ENCODE measurements around a stretch of chr17.

DNA sequence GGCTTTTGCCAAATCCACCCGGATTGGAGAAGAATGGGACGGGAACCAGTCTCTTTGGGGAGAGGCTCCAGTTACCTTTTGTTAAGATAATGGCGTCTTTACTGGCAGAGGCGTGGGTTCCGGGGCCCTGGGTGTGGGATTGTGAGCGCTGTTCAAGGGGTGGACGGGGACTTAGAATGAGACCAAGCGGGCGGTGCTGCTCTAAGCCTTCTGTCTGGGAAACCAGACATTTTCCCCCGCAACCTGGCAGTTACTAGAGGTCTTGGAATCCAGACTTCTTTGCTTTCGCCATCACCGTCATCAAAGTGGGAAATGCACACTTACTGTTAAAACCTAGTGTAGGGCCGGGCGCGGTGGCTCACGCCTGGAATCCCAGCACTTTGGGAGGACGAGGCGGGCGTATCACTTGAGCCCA lies 680 bp downstream of the TEN1 start:
- PRO-cap, result bidirectional peak, plus-strand start at position 169 of the sequence, minus-strand start at position 178 of the sequence; unidirectional peak, minus-strand start at position 302 of the sequence; unidirectional peak, minus-strand start at position 307 of the sequence; bidirectional peak, plus-strand start at position 329 of the sequence, minus-strand start at position 307 of the sequence
- RAMPAGE, long total RNA, 4 experiments, result no peak in any of the 4 experiments

GRCh38 chr17:75980128-75980596 lies 1.1 kb downstream of the TEN1 start:
- PRO-cap, result no peak
- RAMPAGE, long total RNA, 4 experiments, result no peak in any of the 4 experiments

- PRO-cap, result no peak
- RAMPAGE, long total RNA, 4 experiments, result no peak in any of the 4 experiments
Measured at GRCh38 chr17:75996577-75997141, 4.0 kb upstream of the CDK3 start.

- PRO-cap, result no peak
- RAMPAGE, long total RNA, 4 experiments, result no peak in any of the 4 experiments
Measured at GRCh38 chr17:76053339-76053884, 18.9 kb downstream of the SRP68 start.

DNA sequence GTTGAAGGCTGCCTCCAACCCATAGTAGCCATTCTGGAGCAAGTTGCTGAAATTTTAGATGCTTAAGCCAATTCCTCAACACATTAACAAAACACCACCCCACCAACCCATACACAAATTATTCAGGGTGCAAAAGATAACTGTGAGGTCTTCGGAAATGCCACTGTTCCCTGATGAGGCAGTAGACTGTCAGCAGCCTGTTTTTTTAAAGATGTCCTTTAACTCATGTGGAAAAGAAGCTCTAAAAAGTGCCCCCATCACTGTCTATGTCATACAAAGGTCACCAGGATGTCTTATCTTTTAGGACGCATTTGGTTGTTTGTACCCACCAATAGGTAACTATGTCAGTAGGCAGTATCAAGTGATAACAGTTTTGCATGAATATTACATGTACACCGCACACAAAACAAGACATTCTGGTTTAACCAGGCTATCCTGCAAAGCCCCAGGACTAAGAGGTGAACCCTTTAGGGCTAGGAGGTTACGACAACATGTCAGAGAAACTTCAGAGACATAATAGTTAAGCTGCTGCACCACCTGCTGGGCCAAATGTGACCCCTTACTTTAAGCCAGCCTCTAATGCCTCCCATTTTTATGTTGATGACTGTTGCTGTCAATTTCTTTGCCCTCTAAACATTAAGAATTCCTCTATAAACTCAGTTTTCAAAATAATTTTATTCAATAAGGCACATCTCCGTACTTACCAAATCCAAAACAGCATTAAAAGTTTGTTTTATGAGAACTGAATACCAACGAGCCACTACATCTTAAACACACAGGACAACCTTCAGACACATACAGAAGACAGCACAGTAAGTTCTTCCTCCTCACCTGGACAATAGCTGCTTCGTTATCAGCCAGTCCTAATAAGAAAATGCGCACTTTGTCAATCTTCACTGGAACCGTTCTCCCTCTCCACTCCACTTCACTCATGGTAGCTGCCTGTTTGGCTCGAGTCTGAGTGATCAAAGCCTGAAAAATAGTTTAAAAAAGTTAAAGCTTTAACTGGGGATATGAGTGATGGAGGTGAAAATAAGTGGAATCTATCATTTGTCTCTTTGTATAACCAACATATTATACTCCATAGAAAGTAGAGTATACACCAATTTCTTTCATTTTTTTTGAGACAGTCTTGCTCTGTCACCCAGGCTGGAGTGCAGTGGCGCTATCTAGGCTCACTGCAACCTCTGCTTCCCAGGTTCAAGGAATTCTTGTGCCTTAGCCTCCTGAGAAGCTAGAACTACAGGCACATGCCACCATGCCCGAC lies 15.3 kb downstream of the SRP68 start:
- PRO-cap, result no peak
- RAMPAGE, long total RNA, 4 experiments, result no peak in any of the 4 experiments

DNA sequence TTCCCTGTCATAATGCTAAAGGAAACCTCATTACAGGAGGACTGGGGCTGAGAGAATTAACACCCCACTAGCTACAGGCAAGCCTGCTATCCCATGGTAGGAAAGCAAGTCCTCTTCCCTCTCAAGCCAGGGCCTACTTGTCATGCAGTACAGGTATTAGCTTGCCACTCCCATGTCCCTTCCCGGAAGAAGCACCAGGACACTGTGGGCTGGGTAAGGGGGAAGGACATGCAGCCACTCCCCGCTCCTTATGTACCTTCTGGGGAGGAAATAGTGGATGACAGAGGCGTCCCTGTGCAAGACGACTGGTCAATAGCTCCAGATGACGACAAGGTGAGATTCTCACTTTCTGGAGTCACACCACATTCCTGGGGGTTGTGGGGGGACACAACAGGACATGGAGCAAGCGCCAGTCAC lies 14.9 kb upstream of the FOXJ1 start:
- PRO-cap, result no peak
- RAMPAGE, long total RNA, 4 experiments, result no peak in any of the 4 experiments

- PRO-cap, result no peak
- RAMPAGE, long total RNA, 4 experiments, result no peak in any of the 4 experiments
Measured at GRCh38 chr17:76238655-76239429, 1.5 kb downstream of the RNF157 start.

- PRO-cap, result bidirectional peak, plus-strand start at chr17:76272429, minus-strand start at chr17:76272222
- RAMPAGE, long total RNA, 4 experiments, result no peak in any of the 4 experiments
Measured at GRCh38 chr17:76271817-76272866, 7.0 kb downstream of the UBALD2 start.

DNA sequence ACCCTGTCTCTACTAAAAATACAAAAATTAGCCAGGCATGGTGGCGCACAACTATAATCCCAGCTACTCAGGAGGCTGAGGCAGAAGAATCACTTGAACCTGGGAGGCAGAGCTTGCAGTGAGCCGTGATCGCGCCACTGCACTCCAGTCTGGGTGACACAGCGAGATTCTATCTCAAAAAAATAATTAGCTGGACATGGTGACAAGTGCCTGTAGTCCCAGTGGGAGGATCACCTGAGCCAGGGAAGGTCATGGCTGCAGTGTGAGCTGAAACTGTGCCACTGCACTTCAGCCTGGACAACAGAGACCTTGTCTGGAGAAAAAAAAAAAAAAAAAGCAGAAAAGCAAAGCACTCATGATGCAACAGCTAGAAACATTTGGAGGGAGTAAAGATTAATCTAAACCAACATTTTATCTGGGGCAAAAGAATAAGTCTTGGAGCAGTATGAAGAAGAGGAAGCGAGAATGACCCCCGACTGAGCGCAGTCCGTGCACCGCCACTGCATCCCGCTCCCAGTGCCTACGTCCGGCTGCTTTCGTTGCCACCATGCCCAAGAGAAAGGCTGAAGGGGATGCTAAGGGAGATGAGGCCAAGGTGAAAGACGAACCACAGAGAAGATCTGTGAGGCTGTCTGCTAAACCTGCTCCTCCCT lies 8.3 kb downstream of the PRPSAP1 start:
- PRO-cap, result no peak
- RAMPAGE, long total RNA, 4 experiments, result no peak in any of the 4 experiments

DNA sequence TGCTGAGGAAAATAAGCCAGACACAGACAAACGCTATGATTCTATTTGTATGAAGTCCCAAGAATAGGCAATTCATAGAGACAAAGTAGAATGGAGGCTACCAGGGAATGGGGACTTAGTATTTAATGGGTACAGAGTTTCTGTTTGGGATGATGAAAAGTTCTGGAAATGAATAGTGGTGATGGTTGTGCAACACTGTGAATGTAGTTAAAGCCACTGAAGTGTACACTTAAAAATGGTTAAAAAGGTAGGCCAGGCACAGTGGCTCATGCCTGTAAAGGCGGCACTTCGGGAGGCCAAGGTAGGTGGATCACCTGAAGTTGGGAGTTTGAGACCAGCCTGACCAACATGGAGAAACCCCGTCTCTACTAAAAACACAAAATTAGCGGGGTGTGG lies 3.2 kb downstream of the PRPSAP1 start:
- PRO-cap, result no peak
- RAMPAGE, long total RNA, 4 experiments, result no peak in any of the 4 experiments

GRCh38 chr17:76375562-76375841 lies 8.9 kb upstream of the SPHK1 start:
- PRO-cap, result no peak
- RAMPAGE, long total RNA, 4 experiments, result no peak in any of the 4 experiments

GRCh38 chr17:76725304-76725840 lies 1.0 kb downstream of the JMJD6 start:
- PRO-cap, result bidirectional peak, plus-strand start at chr17:76725761, minus-strand start at chr17:76725766
- RAMPAGE, long total RNA, 4 experiments, result no peak in any of the 4 experiments

- PRO-cap, result no peak
- RAMPAGE, long total RNA, 4 experiments, result no peak in any of the 4 experiments
Measured at GRCh38 chr17:76735408-76735844, 1.7 kb downstream of the SRSF2 start.

GRCh38 chr17:76751903-76752521 lies 14.1 kb downstream of the MFSD11 start:
- PRO-cap, result no peak
- RAMPAGE, long total RNA, 4 experiments, result no peak in any of the 4 experiments

- PRO-cap, result no peak
- RAMPAGE, long total RNA, 4 experiments, result no peak in any of the 4 experiments
Measured at GRCh38 chr17:76867605-76867880, 661 bp upstream of the MGAT5B start.

DNA sequence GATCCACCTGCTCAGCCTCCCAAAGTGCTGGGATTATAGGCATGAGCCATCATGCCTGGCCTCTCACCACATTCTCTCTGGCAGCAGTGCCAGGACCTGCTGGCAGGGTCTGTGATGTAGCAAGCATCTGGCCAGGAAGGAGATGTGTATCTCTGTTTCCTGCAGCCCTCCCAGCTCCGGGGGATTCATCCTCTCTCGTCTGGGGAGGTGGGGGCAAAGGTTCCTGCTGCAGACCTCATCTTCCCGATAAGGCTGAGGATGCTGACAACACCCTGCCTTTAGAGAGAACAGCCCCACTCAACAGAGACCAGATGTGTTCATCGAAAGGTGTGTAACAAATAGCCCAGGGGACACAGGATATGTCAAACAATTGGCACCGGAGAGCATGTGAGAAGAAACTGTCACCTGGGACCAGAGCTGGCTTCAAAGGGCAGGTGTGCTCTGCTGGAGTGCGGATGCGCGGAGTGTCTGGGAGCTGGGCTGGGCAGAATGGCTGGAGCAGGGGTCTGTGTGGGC lies 54.8 kb upstream of the SEC14L1 start:
- PRO-cap, result no peak
- RAMPAGE, long total RNA, 4 experiments, result no peak in any of the 4 experiments

DNA sequence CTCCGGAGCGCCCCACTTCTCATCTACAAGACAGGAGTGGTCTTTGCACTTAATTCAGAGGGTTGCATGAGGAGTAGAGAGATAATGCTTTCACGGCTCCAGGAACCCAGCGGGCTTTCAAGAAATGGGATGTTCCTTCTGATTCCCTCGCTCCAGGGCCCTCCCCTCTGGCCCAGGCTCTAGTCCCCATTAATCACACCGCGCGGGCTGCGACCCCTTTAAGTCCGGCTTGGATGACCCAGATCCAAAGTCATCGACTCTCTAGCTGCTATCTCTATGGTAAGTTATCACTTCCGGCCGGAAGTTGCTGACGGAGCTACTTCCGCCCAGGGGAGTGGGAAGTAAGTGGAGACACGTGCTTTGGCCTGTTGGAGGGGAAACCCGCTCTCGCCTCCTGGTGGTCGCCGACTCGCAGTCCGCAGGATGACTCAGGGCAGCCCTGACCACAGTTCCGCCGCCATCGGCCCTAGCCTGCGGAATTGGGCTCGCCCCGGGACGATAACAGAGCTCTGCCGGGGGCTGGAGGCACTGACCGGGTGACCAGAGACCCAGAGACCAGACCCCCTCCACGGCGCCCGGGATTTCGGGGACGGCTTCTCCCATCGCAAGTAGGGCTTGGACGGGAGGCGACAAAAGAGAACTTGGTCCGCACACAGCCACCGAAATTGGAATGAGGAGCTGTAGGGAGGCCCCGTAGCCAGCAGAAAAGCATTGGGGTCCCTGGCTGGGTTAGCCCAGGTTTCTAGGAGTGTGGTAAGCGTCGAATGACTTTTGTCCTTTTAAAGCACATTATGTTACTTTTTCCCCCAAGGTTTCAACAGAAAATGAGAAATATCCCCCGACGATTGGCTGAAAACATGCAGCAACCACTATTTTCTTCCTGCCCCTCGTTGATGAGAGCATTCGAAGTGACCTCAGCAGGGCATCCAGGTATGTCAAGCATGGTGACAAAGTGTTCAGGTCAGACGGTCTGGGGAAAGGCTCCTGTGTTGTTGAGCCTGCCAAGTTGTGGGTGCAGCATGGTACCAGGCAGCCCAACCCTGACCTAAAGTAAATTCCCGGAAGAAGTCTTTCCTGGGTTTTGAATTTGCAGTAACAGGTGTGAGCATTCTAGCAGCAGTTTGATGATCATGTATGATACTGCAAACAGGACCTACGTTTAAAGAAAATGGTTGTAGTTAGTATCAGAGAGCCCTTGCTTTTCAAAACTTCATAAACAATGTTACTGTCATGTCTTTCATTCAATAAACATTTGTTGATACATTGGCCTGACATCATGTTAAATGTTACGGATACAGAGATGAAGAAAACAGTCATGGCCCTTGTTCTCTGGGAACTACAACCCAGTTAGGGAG lies 52.0 kb upstream of the SEC14L1 start:
- PRO-cap, result bidirectional peak, plus-strand start at position 414 of the sequence, minus-strand start at position 259 of the sequence
- RAMPAGE, long total RNA, 4 experiments, result start-site peak on the plus strand in 2 of 4 experiments, centred at positions 371 to 376 of the sequence, 20 to 55 reads per replicate

DNA sequence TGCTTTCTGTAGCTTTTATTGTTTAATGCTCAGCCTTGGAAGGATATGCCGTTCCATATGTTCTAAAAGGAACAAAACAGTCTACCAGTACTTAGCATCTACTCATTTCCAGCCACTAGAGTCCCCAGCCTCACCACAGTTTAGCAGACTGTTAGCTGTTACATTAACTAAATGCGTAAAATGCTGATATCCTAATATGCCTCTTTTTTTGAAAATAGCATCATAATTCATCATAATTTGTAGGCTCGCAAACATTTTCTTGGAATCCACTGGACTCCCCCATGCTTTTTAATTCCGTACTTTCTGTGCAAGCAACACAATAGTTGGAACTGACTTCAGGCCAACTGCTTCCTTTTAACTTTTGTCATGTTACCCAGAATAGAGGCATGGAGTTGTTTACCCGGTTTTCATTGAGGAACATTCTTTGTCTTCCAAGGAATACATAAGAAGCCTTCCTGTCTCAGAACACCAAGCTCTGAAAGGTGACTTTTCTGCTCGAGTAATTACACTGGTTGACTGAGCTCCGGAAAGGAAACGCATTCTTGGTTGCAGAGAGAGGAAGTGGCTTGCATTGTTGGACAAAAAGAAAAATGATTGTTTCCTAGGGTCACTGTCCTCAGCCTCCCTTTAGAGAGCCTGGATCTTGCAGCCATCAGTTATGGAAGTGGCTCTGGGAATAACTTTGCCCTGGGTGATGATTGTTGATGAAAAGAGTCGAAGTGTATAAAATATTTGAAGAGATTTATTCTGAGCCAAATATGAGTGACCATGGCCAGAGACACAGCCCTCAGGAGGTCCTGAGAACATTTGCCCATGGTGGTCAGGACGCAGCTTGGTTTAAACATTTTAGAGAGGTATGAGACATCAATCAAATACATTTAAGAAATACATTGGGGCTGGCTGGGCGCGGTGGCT lies 30.8 kb upstream of the SEC14L1 start:
- PRO-cap, result unidirectional peak, minus-strand start at position 165 of the sequence; bidirectional peak, plus-strand start at position 655 of the sequence, minus-strand start at position 514 of the sequence
- RAMPAGE, long total RNA, 4 experiments, result no peak in any of the 4 experiments

- PRO-cap, result no peak
- RAMPAGE, long total RNA, 4 experiments, result no peak in any of the 4 experiments
Measured at GRCh38 chr17:77141787-77142601, 1.2 kb downstream of the SEC14L1 start.

GRCh38 chr17:77148523-77149318 lies 8.0 kb downstream of the SEC14L1 start:
- PRO-cap, result no peak
- RAMPAGE, long total RNA, 4 experiments, result no peak in any of the 4 experiments